Measurements from ENCODE around the genes BRDT, SETSIP and CCDC18.

GRCh38 chr1:91826110-91826664 lies 59.8 kb downstream of the TGFBR3 start:
- RRBS = no CpG with 5 or more reads among the region's 8 CpGs

DNA sequence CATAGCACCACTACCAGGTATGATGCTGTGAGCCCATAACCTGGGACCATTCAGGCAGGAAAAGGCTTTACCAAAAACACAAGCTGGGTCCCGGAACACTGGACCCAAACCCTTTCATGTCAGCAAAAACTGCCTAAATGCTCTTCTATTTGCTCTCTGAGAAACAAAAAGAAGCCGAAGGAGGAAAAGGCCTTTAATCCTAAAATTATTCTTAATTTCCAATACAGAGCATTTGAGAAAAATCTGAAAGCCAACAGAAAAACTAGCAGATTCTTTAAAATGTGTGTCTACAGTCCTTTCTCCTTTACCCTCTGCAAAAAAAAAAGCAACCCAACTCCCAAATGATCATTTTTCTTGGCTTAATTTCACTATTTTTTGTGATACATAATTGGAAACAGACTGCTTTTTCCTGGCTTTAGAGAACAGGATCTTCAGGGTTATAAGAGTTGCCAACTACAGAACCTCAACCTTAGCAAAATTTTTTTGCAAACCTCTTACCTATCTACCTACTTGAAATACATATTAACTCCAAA lies 9.3 kb downstream of the TGFBR3 start:
- RRBS = no CpG with 5 or more reads among the region's 2 CpGs

DNA sequence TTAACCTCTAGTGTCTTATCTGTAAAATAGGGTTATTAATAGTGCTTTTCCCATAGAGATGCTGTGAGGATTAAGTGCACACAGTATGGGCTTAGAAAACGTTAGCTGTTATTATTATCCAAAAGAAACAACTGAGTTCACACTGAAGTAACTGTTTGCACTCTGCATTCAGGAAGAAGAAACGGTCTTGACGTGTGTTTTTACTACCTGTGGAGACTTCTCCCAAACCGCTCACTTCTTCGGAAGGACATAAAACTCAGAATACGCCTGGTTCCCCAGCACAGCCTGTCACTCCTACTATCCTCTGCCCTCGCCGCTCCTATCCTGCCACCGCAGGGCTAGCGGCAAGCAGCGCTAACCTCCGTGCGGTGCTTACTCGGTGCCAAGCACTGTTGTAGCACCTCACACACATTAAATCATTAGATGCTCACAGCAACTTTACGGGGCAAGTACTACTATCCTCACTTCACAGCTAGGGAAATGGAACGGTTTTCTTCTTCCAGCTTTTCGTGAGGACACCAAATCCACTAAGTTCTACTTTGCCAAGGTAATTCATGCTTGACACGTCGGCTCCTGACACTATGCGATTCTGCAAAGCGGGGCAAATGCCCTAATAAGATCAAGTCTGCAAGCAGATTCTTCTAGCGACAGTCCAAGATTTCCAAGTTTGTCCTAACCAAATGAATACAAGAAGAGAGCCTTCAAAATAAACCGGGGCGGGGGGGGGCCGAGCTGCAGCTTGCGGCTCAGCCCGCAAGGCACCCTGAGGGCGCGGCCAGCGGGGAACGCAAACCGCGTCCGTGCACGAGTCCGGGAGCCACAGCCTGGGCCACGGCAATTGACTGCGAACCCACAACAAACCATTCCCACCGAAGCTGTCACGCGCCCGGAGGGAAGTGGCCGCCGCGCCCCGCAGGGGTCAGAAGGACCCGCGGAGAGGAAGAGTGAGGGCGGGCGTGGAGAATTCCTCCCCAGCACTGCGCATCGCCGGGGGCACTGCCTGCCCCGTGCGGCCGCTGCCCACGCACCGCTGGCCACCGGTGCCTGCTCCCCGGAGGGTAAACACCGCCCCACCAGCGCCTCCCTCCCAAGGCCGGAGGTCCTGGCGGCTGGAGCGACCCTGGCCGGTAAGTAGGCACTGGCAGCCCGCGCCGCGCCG lies 927 bp downstream of the TGFBR3 start:
- RRBS = 1% methylated on average over 36 of the region's 71 CpGs

- RRBS = 95% methylated on average over 4 of the region's 41 CpGs
Measured at GRCh38 chr1:91948943-91949753, at the start of gene BRDT. Gene BRDT, plus strand, starts transcription at chr1:91949401.

DNA sequence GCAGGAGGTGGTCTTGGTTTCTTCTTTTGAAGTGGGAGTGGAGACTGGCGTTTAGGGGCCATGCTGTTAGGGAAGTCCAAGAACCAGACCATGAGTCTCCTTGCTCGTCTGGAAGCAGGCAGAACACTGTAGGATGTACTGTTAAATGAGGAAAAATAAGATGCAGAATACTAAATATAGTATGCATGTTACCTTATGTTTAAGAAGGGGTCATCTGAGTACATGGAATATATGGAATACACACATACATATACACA lies at the start of gene SETSIP:
SETSIP (minus strand) TSS at position 62 of the 257 bp plus-strand sequence.
- RRBS = no CpG with 5 or more reads among the region's 2 CpGs

DNA sequence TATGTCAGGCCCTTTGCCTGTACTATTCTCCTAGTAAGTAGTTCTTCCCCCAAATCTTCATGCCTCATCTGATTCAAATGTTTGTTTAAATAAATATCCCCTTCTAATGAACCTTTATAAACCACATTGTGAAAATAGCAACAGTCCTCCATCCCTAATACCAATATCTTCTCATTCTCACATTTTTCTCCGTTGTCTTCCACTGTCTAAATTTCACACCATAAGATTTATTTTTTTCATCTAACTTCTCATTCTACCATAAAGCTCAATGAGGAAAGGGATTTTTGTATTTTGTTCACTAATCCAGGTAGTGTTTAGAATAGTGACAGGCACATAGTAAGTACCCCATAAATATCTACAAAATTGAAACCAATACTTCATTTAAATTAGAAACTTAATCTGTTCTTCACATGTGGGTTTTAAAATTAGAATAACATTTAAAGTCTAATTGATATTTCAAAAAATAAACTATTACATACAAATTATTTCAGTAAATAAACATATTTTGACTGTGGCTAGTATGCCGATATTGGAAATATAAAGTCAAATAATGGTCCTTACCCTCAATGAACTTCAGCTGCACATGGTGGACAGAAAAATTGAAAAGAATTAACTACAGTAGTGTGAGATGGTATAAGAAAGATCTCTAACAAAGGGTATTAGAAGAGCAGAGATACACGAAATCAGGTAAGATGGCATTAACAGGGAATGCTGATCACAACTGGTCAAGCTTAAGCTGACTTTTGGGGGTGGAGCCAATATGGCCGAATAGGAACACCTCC lies 101.9 kb upstream of the GFI1 start:
- RRBS = no CpG with 5 or more reads among the region's 4 CpGs

GRCh38 chr1:92671219-92672053 lies 113.5 kb downstream of the EVI5 start:
- RRBS = no CpG with 5 or more reads among the region's 3 CpGs

- RRBS = no CpG with 5 or more reads among the region's 4 CpGs
Measured at GRCh38 chr1:92713852-92714317, 71.0 kb downstream of the EVI5 start.

- RRBS = under 1% methylated on average over 3 of the region's 16 CpGs
Measured at GRCh38 chr1:92832592-92833040, 776 bp downstream of the RPL5 start.

- RRBS = no CpG with 5 or more reads among the region's 5 CpGs
Measured at GRCh38 chr1:92841428-92842357, 9.9 kb downstream of the RPL5 start.

DNA sequence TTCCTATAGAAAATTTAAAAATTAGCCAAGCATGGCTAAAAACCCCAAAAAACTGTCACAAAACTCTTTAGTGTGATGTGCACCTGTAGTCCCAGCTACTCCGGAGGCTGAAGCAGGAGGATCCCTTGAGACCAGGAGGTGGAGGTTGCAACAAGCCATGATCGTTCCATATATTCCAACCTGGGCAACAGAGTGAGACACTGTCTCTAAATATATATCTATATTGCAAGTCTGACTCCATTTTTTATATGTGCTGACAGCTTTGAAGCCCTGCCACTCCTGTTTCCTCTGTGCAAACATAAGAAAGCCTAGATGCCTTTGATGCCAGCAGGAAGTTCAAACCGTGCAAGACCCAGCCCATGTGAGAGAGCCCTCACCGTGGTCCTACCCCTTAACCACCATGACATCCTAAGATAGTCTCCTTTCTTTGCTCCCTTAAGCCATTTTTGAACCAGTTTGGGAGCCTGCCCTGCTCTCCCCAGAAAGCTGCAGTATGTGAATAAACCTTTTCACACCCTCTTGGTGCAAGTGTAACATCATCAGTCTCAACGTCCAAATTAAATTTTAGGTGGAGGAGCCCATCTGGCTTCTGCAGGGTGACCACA lies 3.7 kb upstream of the DIPK1A start:
- RRBS = no CpG with 5 or more reads among the region's 5 CpGs

- RRBS = no CpG with 5 or more reads among the region's 5 CpGs
Measured at GRCh38 chr1:93124387-93125308, 45.6 kb downstream of the MTF2 start.

GRCh38 chr1:93180590-93181573 lies at the start of gene CCDC18:
Gene CCDC18, plus strand, starts transcription at chr1:93180724.
- RRBS = 1% methylated on average over 49 of the region's 66 CpGs

GRCh38 chr1:93679806-93680397 lies 1.7 kb downstream of the BCAR3 start:
- RRBS = no CpG with 5 or more reads among the region's 6 CpGs

GRCh38 chr1:93680620-93681503 lies 775 bp downstream of the BCAR3 start:
- RRBS = 1% methylated on average over 19 of the region's 65 CpGs

GRCh38 chr1:93703552-93703983 lies 21.9 kb upstream of the BCAR3 start:
- RRBS = no CpG with 5 or more reads among the region's 3 CpGs

DNA sequence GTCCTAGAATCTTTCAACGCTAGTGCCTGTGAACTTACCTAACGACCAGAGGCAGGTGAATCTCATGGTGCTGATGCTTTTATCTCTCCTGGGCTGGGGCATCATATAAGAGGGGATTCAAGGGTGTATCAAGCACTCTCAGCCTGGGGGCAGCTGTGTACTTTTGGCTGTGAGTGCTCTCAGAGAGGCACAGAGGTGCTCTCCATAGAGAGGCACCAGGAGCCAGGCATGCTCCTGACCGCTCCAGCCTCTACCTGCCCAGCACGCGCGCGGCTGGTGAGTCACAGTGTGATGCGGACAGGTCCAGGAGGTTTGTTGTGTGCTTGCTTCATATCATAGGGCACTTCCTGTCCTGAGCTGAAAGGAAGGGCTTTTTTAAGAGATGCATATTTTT lies 93.5 kb upstream of the BCAR3 start:
- RRBS = no CpG with 5 or more reads among the region's 8 CpGs

- RRBS = no CpG with 5 or more reads among the region's 5 CpGs
Measured at GRCh38 chr1:93818214-93818589, 60.8 kb downstream of the DNTTIP2 start.